Umbilical cord (tissue), 2 donors: ENCODE results near the genes NDUFS6 and SEMA5A.

DNA sequence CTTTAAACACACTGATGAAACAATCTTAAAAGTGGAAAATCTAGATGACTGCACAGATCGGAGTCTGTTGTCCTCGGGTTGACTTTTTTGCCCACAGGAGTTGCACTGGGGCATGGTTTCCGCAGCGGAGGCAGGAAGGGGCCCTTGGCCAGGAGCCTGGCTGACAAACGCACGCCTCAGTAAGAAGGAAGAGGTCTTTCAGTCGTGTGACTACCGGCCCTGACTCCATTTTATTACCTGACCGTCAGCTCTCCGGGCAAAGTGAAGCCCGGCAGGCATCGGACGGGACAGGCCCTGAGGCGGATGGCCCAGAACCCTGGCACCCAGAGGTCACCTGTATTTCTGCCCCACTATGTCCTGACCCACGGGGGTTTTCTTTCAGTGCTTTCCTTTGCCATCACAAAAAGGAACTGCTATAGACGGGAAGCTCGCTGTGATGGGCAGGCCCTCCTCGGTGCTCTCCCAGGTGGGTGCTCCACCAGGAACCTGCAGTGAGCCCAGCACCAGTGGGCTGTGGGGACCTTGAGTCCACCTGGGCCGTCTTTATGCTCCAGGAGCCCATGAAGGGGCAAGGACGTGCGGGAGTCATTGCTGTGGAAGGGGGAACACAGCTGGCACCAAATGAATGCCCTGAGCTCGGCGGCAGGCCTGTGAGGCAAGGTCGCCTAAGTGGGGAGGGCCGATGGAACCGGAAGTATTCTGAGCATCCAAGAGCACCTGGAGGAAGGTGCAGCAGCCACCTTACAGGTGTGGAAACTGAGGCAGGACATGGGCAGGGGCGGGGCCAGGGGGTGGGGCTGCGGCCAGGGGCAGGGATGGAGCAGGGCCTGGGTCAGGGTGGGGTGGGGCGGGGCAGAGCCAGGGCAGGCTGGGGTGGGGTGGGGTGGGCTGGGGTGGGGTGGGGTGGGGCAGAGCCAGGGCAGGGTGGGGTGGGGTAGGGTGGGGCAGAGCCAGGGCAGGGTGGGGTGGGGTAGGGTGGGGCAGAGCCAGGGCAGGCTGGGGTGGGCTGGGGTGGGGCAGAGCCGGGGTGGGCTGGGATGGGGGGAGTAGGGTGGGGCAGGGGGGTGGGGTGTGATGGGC is 36.7 kb upstream of the SLC6A3 start:
- RAMPAGE, long total RNA = no peak

DNA sequence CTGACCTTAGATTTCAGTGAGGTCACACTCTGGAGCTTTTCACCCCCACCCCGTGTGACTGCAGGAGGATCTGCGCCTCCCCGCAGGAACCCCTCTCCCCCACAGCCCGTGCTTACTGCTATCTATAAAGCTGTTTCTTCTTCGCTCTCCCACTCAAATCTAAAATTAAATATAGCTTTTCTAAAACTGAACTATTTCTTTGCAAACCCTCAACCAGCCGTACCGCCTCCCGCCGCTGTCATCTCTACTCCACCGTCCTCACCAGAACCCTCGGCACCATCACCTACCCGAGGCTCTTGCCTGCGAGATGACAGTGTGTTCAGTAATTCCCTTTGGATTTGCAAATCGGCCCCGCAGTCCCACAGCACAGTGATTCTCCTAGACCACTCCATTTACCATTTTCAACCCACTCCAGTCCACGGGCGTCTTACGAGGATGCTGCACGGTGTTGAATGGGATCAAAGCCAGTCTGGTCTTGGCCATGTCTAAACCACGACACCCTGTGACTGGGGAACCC is 13.6 kb downstream of the LPCAT1 start:
- RAMPAGE, long total RNA = no peak

- RAMPAGE, long total RNA = no peak
These were observed 106.0 kb upstream of the LPCAT1 start for GRCh38 chr5:1629824-1630160.

DNA sequence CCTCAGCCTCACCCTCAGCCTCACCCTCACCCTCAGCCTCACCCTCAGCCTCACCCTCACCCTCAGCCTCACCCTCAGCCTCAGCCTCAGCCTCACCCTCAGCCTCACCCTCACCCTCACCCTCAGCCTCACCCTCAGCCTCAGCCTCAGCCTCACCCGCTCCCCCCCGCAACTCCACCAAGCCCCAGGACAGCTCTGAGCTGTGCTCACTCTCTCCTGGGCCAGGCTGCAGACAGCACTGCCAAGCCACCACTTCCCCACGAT is 18.1 kb downstream of the MRPL36 start:
- RAMPAGE, long total RNA = no peak

GRCh38 chr5:1800766-1801558 is at the start of gene NDUFS6:
NDUFS6 (plus strand) TSS chr5:1801407.
- RAMPAGE, long total RNA = start-site peak on the plus strand at chr5:1801392-1801410, 92 and 86 reads in 2 replicates

- RAMPAGE, long total RNA = no peak
These were observed 66.1 kb upstream of the IRX4 start for GRCh38 chr5:1948652-1949318.

- RAMPAGE, long total RNA = no peak
These were observed 125.4 kb upstream of the IRX4 start for GRCh38 chr5:2007766-2008788.

GRCh38 chr5:2388407-2388804 is 363.1 kb downstream of the IRX2 start:
- RAMPAGE, long total RNA = no peak

DNA sequence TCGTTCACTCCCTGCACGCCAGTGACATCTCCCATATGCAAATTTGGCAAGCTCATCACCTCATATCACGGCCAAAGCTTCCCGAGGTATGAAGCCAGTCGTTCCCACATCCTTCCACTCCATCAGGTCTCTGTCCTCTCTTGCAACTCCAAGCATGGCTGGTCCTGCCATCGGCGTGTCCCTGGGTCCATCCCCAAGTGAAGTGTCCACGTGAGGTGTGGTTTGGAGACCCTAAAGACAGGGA is 238.6 kb upstream of the ADAMTS16 start:
- RAMPAGE, long total RNA = no peak

DNA sequence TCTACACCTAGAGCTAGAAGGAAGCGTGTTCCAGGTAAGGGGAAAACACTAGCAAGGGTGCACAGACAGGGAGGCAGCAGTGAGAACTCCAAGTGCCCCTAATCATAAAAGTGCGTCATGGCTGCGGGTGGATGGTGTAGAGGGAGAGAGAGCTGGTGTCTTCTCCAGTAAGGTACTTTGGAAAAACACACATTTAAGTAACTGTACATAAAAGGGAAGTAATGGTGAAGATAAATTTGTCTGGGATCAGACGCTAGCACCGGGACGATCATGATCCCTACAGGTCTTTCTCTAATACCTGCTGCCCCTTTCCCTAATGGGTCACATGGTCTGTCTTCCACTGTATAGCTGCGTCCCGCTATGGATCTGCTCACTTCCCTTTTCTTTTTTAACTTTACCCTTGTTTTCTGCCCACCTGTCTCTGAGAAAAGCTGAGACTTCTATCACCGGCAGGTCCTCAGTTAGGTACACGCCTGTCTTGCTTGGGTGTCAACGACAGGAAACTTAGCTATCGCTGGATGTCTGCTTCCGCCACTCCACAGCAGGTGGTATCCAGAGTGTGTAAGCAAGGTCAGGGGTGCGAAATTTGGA is 1.4 kb upstream of the ICE1 start:
- RAMPAGE, long total RNA = no peak

GRCh38 chr5:5440901-5441240 is 18.4 kb downstream of the ICE1 start:
- RAMPAGE, long total RNA = no peak

- RAMPAGE, long total RNA = no peak
These were observed 40.0 kb downstream of the ICE1 start for GRCh38 chr5:5462315-5463070.

- RAMPAGE, long total RNA = no peak
These were observed 91.8 kb downstream of the UBE2QL1 start for GRCh38 chr5:6540394-6540956.

- RAMPAGE, long total RNA = no peak
These were observed 34.8 kb downstream of the NSUN2 start for GRCh38 chr5:6597631-6598809.

DNA sequence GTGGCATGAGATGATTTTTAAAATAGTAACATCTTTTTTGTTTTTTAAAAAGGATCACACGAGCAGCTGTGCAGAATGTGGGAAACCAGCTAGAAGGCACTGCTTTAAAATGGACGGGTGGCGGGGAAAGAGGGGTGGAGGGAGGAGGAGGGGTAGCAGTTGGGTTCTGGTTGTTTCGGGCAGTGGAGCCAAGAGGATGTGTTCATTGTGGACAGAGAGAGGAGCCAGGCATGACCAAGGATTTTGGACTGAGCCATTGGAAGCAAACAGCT is 1.6 kb upstream of the TENT4A start:
- RAMPAGE, long total RNA = no peak

GRCh38 chr5:6757077-6757862 is 44.0 kb downstream of the TENT4A start:
- RAMPAGE, long total RNA = no peak

GRCh38 chr5:6889335-6889768 is 176.1 kb downstream of the TENT4A start:
- RAMPAGE, long total RNA = no peak

- RAMPAGE, long total RNA = no peak
These were observed 145.3 kb upstream of the ADCY2 start for GRCh38 chr5:7250495-7251120.

GRCh38 chr5:7251121-7251614 is 144.8 kb upstream of the ADCY2 start:
- RAMPAGE, long total RNA = no peak

DNA sequence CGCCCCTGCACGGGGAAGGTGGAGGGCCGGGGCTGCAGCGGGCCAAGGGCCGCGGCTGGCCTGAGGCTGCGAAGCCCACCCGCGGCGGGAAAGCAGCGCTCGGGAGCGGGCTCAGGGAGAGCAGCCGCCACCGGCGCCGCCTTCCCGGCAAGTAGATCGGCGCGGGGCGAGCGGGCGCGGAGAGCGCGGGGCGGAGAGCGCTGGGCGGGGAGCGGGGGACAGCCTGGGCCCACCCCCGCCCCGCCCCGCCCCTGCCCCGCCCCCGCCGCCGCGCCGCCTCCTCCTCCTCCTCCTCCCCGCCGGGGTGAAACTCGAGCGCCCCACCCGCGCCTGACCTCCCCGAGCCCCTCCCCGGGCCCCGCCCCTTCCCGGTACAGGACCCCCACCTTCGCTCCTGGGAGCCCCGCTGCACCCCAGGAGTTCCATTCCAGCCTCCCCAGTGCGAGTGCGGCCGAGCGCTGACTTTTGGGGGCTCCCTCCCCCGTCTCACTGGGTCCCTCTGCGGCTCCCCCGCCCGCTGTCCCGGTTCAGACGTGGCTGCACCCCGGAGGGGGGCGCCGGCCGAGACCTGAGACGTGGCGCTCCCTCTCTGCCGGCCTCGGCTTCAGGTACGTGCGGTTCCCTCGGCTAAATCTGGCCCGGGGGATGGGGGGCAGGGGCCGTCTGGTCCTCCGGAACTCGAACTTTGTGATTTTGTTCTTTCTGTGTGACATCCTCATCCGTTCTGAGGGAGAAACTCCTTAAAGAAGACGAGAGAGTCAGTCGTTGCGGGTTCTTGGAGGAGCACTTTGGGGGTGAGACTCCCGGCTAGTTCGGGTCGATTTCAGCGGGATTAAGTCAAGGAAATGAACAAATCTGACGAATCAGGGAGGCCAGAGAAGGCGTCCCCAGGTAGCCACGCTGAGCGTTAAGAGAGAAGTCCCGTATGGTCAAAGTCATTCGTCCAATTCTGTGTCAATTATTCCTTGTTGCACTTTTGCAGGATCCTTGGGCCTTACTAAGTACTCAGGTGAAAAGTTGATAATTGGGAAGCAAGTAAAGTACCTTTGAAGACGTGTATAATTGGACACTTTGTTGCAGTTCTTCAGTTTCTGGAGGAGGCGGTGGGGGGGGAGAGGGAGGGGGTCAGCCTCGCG is at the start of gene SEMA5A:
TSS of gene SEMA5A (minus strand) at position 153 of the 1,136 bp plus-strand sequence.
- RAMPAGE, long total RNA = no peak